Hematopoietic multipotent progenitor cell (in vitro differentiated cells): ENCODE measurements around a stretch of chr15.

DNA sequence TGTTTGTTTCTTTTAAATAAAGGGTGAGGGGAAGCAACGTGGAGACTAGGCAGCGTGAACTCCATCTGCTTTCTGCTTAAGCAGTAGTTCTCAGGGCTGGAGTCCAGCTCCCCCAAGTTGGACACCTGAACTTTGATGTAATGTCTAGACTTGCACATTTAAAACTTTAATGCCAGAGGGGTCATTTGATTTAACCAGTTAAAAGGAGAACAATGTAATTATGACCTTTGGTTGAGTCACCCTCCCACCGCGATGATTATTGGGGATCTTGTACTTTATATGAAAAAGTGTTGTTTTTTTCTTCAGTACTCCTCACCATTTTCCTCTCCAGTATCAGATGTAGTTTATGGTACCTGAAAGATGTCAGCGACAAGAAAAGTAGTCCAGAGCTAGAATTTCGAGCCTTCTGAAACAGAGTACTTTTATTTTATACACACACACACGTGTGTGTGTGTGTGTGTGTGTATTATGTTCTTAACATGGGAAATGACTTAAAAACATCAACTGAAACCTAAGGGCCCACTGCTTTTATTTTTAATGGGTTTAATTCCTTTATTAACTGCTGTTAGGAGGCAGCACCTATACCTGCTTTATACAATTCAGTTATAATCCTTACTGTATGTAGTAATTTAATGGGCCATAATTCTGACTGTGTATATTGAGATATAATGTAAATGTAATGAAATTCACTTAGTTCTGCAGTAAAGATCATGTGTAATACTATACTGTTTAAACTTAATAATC lies 1.8 kb downstream of the TCF12 start:
- CAGE, long polyA plus RNA, result no peak

DNA sequence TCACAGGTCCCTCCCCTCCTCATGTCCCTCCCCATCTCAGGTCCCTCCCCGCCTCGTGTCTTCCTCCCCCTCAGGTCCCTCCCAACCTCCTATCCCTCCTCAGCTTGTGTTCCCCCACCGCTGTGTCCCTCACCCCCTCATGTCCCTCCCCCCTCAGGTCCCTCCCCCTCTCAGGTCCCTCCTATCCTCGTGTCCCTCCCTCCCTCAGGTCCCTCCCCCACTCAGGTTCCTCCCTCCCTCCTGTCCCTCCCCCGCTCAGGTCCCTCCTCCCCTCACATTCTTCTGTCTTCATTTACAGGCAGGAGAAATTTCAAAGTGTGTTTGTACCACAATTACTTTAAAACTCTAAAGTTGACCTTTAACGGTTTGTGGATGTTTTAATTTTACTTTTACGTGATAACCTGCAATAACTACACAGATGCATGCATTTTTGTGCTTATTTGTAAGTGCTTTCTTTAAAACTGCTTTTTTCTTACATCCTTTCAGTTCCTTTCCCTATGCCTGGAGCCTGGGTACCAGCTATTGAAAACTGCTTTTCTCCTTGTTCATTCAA lies 51.9 kb upstream of the CGNL1 start:
- CAGE, long polyA plus RNA, result no peak

DNA sequence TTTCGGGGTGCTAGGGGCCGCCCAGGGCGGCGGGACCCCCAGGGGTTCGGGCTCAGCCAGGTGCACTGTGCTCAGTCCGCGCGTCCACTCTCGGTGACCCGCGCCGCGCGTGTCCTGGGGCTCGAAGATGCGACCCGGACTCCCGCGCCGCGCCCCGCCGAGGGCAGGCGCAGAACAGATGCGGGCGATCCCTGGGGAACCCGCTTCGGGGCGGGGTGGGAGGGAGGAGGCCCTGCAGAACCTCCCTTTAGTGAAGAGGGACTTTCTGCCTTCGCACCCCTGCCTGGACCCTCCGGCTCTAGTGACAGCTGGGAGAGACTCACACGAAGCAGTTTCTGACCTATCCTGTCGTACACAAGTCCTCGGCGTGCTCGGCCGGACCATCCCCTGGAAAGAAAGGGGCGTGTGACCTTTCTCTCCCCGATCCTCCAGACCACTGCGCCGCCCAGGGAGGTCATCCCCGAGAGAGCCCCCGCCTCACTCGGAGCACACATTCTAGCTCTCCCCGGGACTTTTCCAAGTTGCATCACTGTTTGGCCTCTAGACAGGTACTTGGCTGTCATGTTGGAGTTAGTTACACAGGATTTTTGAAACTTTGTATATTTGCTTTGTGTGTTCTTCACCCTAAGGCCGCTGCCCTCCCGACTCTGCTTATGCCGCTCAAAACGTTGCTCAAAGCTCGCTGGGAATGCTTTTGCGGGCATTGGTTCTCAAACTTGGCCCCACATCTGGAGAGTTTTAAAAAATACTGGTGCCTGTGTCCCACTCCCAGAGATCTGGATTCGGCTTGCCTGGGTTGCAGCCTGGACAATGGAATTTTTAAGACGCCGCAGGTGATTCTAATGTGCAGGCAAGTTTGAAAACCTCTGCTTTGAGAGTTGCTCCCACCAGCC lies 559 bp downstream of the CGNL1 start:
- CAGE, long polyA plus RNA, result no peak

GRCh38 chr15:57380746-57381322 lies 4.5 kb downstream of the CGNL1 start:
- CAGE, long polyA plus RNA, result no peak

DNA sequence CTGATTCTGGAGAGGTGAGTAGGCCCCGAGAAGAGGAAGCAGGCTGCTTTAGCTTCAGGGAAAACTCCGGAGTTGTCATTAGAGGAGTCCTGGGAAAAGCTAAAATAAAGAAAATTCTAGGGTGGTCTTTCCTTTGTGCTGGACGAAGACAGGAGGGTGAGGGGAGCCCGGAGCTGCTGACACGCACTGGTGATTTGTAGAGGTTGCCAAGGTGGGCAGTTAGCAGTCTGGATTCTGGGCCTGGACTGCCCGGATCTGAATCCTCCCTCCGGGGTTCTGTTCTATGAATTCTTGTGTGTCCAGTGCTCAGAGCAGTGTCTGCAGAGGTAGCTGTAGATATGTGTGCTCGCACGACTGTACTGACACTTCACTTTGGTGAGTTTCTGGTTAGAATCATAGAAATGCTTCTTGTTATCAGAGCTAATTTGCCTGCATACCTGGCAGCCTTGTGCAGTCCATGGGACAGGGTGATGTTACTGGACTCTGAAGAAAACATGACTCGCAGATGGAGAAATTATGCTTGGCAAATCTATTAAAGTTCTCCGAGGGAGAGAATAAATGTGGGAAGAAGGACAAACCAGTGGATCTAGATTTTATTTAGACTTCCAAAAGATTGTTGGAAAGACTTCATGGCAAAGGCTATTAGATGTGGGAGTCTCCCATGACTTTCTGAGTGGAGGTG lies 12.1 kb downstream of the CGNL1 start:
- CAGE, long polyA plus RNA, result no peak

DNA sequence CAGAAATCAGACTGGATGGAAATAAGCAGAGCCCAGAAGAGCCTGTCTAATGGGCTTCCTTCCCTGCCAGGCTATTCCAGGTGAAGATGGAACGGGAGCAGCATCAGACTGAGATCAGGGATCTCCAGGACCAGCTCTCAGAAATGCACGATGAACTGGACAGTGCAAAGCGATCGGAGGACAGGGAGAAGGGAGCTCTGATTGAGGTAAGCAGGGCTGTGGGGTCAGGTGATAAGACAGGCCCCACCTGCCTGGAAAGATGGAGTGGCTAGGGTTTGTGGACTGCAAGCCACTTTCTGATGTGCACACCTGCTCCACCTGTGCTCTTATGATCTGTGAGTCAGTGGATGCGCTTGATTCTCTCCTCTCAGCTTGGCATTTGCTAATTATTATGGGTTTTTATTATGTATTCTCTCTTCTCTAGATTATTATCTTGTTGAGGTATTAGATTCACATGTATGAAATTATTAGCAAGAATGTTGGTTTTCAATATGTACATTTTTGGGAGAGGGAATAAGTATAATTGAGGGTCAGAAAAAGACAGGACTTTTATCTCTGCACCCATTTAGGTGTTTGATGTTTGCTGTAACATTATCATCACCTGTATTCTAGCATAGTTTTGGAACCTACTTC lies 77.4 kb downstream of the CGNL1 start:
- CAGE, long polyA plus RNA, result no peak

GRCh38 chr15:57505184-57505832 lies 86.4 kb upstream of the MYZAP start:
- CAGE, long polyA plus RNA, result no peak

- CAGE, long polyA plus RNA, result no peak
Measured at GRCh38 chr15:57561320-57561724, 30.4 kb upstream of the MYZAP start.

- CAGE, long polyA plus RNA, result no peak
Measured at GRCh38 chr15:57580853-57581075, 10.9 kb upstream of the MYZAP start.

- CAGE, long polyA plus RNA, result no peak
Measured at GRCh38 chr15:57599309-57599642, 7.6 kb downstream of the MYZAP start.

DNA sequence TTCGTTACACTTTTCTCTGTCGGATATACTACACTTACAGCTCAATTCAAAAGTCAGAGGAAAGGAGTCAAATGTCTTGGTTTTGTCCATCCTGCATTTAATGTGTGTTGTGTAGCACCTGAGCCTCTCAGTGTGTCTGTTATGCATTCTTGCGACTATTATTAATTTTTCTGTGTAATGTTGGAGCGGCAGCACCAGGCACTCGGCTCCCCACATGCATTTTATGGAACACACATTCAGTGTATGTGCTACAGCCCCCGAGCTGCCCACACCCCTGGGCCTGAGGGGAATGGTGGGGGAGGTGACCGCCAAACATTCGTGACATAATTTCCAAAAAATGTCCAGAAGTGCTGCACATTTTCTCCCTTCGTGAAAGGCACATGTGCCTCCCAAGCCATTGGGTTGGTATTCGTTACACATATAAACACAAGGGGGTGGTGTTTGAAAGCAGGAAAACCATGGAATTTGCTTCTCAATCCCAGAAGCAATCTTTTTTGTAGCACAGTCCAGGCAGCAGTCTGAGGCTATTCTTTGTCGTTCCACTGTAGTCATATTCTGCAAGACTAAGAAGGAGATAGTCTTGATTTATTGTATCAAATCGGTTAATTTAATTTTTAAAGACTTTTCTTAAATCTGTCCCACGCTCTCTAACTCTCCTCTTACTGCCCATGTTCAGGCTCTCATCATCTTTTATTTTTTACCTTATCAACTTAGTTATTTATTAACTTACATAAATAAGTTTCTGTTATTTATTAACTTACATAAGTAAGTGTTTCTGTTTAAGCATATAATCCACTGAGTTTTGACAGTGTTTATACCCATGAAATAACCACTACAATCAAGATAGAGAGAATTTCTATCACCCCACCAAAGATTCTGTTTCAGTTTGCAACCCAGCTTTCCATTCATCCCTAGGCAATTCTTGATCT lies 39.2 kb upstream of the POLR2M start:
- CAGE, long polyA plus RNA, result no peak

- CAGE, long polyA plus RNA, result no peak
Measured at GRCh38 chr15:57679677-57680465, 26.6 kb upstream of the POLR2M start.

GRCh38 chr15:58139363-58139617 lies 1.1 kb downstream of the AQP9 start:
- CAGE, long polyA plus RNA, result no peak

DNA sequence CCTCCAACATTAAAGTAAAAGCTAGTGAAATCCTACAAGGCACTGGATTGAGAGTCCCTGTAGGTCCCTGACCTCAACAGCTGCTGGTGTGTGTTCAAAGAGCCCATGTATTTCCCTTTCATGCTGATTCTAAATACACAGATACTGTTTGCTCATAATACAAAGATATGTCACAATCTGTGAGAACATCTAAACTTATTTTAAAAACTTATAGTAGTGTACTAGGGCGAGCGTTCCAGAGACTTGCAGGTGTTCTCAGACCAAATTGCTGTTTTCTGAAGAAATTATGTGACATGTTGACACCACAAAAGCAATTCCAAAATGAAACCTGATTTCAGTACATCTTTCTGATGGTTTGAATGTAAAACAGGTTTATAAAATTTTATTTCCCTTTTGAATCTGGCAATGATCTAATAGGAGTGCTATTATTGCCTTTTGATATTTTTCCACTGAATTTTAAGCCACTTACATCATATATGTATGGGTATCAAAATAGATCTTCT lies 145.8 kb upstream of the LIPC start:
- CAGE, long polyA plus RNA, result no peak

DNA sequence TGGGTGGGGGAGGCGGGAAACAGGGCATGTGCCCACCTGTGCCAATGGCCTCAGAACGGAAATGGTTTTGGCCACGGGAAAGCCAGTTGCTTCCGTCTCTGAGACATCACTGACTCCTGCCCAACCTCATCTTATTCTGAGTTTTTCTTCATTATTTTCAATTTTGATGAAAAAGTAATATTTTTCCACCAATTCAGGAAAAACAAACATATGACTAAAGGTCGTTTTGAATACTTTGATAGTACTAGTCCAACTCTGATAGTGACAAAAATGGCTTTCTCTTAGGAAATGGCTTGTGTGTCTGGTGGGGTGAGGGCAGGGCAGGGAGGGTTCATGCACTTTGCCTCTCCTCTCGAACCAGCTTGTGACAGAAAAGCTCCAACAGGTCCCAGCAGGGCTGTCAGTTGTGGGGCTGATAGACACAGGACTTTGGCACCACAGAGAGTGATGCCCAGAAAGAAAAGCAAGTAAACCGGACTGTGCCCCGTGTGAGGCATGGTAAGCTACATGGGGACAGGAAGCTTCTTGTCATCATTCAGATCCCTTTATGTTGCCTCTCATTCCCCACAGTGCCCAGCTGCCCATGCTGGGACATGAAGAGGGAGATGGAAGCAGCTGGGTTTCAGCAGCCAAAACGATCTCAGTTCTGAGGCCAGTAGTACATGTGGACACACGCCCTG lies 29.9 kb upstream of the LIPC start:
- CAGE, long polyA plus RNA, result no peak

DNA sequence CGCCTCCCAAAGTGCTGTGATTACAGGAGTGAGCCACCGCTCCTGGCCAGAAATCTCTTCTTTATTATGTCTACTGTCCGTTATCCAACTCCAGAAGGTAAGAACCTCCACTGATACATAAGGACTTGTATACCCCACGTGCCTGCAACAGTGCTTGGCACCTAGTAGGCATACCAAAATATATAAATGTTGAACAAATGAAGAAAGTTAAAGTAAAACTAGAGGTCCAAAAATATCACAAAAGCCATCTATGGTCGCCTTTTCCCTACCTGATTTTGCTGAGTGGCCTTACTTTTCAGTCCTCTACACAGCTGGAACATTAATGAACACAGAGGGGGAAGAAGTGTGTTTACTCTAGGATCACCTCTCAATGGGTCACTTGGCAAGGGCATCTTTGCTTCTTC lies 734 bp upstream of the LIPC start:
- CAGE, long polyA plus RNA, result no peak

DNA sequence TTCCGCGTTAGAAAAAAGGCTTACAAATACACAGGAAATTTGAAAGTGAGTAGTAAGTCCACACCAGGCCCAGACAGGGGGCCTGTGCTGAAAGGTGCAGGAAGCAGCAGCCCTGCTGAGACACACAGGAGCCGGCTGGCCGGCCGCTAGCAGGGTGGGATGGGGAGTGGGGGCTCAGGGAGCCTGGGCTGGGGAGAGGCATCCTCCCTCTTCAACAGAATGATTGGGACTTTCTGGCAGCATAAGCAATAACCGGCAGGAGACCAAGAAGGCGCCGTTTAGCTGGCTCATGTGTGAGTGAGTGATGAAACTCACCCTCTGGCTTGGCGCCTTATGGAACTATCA lies 13.1 kb downstream of the LIPC start:
- CAGE, long polyA plus RNA, result no peak

GRCh38 chr15:58477127-58477906 lies 45.5 kb downstream of the LIPC start:
- CAGE, long polyA plus RNA, result no peak

DNA sequence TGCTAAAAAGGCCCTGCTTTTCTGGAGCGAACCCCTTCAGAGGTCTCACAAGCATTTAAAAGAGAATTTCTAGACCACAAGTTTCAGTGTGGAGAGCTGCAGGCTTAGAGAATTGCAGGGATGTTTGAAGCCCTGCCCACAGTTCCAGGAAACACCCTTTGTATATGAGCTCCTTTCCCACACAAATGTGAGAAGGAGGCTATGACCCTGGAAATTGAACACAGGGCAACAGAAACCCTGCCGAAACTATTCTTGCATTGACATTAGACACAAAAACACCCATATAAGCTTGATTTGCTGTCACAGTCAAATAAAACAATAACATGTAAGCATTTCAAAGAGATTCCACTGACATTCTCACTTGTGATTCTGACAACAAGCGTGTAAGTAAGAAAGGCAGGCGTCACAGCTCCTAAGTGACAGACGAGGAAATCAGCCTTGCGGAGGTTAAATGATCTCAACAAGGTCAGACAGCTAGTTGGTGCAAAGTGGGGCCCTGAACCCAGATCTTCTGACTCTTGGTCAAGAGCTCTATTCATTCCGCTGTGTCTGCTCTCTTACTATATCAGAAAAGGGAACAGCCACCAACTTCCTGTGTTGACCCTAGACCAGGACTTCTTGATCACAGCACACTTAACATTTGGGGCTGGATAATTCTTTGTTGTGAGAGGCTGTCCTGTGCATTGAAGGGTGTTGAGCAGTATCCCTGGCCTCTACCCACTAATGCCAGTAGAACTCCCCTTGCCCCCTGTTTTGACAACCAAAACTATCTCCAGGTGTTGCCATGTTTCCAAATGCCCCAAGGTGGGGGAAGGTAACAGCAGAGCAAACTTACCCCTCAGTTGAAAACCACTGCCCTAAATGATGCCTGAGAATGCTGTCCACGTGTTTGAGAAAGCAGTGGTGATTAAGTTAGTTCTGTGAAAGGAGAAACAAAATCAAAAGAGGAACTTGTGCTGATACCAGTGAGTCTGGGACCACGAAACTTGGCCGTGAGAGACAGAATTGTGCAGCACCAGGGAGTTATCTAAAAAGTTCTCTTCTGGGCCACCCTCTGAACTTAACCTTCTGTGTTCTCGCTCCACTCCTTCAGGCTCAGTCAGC lies 86.0 kb downstream of the LIPC start:
- CAGE, long polyA plus RNA, result no peak

- CAGE, long polyA plus RNA, result no peak
Measured at GRCh38 chr15:58518553-58519154, 86.9 kb downstream of the LIPC start.